Hair follicular keratinocyte (primary cell): ENCODE data around the gene MLN.

DNA sequence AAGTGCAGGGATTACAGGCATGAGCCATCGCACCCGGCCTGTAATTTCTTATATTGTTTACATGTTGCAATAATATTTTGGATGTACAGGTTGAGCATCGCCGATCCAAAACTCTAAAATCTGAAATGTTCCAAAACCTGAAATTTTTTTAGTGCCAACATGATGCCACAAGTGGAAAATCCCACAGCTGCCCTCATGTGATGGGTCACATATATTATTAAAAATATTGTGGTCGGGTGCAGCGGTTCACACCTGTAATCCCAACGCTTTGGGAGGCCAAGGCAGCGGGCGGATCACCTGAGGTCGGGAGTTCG, 4.1 kb upstream of the RGL2 start:
- RAMPAGE, long total RNA, result no peak

GRCh38 chr6:33304418-33304900, 5.7 kb upstream of the RGL2 start:
- RAMPAGE, long total RNA, result no peak

DNA sequence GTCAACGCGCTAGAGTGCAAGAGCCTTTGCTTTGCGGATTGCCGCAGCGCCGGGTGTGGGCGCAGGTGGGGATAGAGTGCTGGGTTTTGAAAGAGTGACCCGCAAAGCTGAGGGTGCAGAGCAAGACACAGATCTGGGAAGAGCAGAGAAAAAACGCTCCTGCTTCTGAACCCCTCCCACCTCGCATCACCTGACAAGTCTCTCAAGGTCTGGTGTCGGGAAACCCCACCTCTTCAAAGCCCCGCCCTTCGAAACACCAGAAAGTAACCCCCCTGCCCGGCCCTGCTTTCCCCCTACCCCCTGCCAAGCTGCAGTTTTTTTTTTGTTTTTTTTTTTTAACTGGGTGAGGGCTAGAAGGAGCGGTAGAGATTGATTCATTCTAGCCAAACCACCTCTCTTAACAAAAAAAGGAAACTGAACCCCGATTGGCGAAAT, 1.2 kb downstream of the TAPBP start:
- RAMPAGE, long total RNA, result no peak

GRCh38 chr6:33314841-33315546, 1.1 kb upstream of the TAPBP start:
- RAMPAGE, long total RNA, result no peak

DNA sequence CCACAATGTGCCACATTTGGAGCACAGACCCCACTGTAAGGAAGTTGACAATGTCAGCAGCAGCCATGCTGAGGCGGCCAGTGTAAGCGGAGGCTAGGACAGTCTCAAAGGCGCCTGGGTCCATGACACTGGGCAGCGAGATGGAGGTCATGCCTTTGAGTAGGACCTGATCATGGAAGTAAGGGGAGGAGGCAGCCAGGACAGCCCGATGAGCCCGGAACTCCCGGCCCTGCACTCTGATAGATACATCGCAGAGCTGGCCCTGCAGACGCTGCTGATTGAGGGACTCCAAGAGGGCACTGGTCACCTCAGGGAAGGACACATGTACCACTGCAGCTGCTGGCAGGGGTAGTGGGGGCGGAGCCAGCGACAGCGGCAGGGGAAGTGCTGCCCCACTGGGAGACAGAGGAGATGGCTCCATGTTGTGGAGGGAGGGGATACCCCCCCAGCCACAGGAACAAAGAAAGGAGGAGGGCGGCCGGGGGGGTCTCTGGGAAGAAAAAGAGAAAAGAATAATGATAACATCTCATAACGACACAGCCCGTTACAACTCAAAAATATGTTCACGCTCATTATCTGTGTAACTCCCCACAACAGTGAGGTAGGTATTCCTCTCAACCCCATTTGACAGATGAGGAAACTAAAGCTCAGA, 922 bp downstream of the ZBTB22 start:
- RAMPAGE, long total RNA, result no peak

- RAMPAGE, long total RNA, result no peak
Measured at GRCh38 chr6:33391130-33391752, 382 bp upstream of the KIFC1 start.

- RAMPAGE, long total RNA, result no peak
Measured at GRCh38 chr6:33415833-33416869, 1.8 kb downstream of the CUTA start.

DNA sequence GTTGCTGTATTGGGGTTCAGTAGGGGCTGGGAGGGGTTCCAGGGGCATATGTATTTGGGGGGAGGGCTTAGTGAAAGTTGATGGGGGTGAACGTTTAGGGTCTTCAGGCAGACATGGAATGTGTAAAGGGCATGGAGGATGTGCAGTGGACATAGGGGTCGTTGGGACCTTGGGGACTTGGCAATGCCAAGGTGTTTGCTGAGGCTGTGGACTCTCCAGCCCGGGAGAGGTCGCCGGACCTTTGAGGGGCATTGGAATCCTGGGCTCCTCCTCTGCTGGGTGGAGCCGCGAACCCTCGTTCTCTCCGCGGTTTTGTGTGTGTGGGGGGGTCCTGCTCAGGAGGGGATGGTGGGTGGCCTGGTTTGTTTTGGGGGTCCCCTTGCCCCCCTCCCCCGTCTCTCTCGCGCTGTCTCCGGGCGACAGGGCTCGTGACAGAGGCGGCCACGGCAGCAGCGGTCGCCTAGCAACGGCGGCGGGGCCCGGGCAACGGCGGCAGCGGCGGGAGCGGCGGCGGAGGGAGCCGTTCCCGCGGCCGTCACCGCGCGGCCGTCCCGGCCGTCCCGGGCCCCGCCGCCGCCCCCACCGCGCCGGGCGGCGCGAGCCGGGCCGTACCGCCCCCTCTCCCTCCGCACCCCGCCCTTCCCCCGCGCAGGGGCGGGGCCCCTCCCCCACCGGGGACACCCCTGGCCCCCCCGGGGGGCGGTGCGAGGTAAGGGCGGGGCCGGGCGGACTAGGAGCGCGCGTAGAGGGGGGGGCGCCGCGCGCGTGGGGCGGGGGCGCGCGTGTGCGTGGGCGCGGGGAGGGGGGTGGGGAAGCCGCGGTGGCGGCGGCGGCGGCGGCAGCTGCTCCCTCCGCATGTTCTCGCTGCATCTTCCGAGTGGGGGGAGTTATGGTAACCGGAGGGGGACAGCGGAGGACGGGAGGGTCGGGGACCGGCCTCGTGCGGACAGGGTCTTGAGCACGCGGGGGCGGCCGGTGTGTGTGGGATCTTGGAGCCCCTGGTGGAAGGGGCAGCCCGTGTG, 7.9 kb downstream of the SYNGAP1 start:
- RAMPAGE, long total RNA, result no peak

GRCh38 chr6:33488289-33488733, 33.9 kb downstream of the ZBTB9 start:
- RAMPAGE, long total RNA, result no peak

DNA sequence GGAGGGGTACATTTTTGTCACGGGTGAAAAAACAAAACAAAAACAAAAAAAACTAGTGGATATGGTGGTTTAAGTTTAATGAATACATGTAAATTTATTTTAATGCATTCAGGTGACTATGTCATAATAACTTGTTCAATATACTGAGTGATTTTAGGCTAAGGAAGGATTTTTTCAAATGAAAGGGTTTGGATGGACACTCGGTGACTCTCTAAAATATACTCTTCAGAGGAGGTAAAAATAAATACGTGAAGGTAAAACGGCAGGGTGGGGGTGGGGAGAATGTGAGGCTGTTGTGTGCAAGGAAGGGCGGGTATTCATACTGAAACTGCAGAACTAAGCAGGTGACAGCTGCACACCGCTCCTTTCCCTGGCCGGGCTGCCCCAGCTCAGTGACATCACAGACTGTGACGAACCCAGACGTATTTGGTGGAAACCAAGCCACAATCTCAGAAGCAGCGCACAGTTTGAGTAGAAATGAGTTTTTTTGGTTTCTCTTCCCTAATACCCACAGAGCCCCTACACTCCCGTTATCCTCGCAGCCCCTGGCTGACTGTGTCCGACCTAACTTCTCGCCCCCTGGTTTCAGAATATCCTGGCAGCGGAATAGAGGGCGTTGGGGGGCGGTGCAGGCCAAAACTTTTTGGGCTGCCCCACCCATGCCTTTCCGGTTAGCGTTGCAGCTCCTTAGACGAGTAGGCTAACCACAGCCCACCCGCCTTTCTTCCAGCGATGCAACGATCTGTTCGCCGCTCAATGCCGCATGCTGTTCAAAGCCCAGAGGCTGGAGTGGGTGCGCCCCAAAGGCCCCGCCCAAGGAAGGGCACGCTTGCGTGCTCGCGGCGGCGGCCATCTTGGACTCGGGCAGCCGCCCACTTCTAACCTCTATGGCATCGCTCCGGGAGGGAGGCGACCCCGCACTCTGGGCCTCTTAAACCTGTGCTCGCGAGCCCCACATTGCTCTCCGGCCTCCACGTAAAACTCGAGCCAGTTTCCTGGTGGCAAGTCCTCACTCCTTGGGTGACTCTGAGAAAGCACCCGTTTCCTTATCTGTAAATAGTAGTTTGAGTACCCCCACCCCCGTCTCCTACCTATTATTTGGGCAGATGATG, 9.1 kb downstream of the BAK1 start:
- RAMPAGE, long total RNA, result no peak

DNA sequence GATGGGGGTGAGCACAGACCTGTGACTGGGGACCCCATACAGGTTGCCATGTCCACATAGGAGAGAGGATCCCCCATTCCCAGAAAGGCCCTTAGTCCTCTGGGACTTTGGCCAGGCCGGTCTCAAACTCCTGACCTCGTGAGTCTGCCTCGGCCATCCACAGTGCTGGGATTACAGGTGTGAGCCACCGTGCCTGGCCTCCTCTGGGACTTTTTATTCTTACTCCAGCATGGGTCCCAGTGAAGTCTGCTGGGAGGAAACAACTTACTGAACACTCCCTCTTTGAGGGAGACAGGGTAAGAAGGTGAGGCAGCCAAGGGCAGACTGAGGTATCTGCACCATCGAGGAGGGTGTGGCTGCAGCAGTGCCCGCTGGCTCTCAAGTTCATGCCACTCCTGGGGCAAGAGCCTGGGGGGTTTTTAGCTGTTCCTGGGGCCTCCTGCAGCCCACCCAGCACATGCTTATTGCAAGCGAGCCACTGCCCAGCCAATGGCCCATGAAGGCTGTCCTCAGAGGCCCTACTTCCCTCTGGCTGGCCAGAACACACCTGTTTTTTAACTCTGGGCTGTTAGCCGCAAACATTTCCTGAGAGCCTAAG, 2.3 kb downstream of the BAK1 start:
- RAMPAGE, long total RNA, result no peak

GRCh38 chr6:33592469-33593083, 12.5 kb upstream of the BAK1 start:
- RAMPAGE, long total RNA, result no peak

DNA sequence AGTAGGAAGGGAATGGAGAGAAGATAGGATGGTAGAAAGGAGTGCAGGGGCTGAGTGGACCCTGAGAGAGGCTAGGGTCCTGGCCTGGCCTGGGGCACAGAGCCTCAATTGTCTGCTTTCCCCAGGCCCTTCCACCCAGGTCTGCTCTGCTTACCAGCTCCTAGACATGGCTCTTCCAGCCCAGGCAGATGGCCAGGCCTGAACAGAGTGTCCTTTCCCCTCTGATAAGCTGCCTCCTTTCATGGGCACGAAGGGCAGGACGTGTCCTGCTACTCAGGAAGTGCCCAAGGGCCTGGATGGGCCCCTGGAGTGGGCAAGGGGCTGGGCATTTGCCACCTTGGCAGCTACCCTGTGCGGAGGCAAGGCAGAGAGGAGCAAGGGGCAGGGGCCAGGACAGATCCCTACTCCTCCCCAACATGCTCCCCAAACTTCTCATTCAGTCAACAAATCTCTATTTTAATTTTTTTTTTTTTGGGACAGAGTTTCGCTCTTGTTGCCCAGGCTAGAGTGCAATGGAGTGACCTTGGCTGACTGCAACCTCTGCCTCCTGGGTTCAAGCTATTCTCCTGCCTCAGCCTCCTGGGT, 17.9 kb upstream of the BAK1 start:
- RAMPAGE, long total RNA, result no peak

GRCh38 chr6:33668746-33669585, 42.5 kb downstream of the UQCC2 start:
- RAMPAGE, long total RNA, result no peak

DNA sequence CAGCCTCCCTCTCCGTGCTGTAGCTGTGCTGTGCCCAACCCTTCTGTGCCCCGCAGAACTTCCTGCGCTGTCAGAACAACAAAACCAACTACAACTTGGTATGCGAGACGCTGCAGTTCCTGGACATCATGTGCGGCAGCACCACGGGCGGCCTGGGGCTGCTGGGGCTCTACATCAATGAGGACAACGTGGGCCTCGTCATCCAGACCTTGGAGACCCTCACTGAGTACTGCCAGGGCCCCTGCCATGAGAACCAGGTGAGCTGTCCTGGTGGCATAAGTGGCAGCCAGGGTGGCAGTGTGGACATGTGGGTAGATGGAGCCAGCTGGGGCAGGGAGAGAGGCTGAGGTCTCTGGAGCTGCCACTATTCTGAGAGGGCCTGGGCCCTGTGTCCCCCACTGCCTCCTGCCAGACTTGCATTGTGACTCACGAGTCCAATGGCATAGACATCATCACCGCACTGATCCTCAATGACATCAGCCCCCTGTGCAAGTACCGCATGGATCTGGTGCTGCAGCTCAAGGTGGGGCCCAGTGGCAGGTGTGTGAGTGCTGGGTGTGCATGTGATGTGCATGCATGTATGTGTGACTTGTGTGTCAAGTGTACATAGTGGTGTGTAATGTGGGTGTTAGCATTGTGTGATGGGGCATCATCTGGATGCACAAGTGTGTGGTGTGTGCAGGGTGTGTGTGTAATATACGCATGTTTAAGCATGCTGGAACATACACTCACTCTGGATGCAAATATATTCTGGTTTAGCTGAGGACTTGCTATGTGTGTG, 25.3 kb downstream of the UQCC2 start:
- RAMPAGE, long total RNA, result no peak

- RAMPAGE, long total RNA, result no peak
Measured at GRCh38 chr6:33691799-33692530, 19.5 kb downstream of the UQCC2 start.

DNA sequence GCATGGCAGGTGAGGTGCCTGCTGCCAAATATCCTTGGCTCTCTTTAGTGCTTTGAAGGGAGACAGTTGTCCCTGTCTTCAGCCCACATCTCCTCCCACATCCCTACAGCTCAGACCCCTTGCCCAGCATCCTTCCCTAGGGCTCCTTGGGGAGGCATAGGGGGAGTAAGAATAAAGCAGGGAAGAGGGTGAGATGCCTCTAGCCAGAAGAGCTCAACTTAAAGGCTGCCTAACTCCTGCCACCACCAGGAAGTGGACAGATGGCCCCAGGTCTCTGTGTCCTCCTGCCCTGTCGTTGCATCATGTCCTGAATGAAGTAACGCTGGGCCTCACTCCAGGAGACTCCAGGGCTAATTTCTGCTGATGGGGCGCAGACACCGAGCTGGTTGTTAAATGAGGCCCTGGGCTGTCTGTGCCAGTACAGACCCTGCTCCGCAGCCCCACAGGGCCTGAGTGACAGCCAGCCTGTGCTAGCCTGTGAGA, 6.6 kb downstream of the IP6K3 start:
- RAMPAGE, long total RNA, result no peak

- RAMPAGE, long total RNA, result no peak
Measured at GRCh38 chr6:33751943-33752577, 5.4 kb upstream of the IP6K3 start.

DNA sequence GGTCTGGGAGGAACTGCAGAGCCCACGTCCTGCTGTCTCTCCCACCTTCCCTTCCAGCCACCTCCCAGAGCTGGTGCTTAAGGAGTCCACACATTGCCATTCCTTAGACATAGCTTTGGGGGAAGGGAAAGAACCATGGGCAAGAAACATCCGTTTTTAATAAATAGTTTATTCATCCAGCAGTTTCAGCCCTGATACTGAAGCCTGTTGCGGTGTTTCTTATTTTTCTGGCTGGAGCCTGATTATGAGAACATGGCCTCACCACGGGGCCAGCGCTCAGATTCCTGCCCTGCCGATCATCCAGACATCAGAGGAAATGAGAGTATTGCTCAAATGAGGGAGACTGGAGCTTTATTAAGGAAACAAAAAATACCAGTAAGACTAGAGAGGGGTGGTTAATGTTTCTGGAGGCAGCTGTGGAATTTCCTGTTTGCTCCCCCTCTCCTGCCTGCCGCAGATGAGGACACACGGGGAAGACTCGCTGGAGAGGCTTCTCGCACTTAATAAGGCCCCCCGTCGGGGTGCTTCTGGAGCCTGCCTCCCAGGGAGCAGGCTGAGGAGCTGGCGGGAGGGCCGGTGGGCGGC, 17.8 kb downstream of the LEMD2 start:
- RAMPAGE, long total RNA, result no peak

DNA sequence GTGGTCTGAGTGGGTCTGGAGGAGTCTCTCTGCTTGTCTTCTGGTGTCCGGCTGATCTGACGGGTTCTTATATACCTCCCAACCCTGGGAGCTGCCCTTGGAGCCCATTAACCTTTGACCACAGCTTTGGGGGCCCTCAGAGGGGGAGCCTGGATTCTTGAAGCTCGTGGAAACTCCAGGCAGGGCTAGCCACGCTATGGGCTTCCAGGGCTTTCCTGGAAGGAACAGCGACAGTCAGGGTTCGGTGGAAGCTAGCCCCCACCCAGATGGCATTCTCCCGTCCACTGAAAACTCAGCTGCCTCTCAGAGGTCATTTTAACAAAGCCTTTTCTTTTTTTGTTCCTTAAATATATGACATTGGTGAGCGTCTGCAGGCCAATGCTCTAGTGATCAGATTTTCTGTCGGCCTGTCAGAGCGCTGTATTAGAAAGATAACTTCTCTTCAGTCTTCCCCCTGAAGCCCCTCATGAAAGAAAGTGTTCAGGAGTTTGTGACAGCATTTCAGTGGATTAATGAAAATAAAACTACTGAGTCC, at the start of gene MLN:
MLN (minus strand) TSS at position 42 of the 535 bp plus-strand sequence.
- RAMPAGE, long total RNA, result no peak